ENCODE measurements around the gene BMI1.

- PRO-cap: no peak
These were observed 2.0 kb downstream of the CACNB2 start for GRCh38 chr10:18142200-18142622.

GRCh38 chr10:18176268-18176916 lies 36.2 kb downstream of the CACNB2 start:
- PRO-cap: no peak

DNA sequence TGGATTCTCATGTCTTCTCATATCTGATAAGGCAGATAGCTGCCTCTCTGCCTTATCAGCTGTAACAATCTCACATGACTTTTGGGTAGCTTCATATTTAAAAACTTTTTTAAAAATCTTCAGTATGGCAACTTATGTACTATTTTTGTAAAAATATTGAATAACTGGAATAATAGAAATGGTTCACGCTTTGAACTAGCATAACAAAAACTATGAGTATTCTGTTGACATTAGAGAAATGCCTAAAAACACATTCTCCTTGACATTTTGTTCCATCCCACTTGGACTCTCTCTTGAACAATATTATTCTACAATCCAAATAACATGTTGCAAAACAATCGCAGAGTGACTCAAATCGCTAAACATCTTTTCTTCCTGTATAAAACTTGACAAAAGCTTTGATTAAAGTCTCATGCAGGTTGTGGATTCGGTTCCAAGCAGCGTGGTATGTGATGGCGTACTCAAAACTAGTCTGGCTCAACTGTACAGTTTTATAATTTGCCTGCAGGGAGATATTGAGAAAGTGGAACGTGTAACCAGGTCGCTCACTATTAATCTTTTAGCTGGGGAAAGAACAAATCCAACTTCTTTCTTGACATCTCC lies 99.8 kb downstream of the CACNB2 start:
- PRO-cap: no peak

DNA sequence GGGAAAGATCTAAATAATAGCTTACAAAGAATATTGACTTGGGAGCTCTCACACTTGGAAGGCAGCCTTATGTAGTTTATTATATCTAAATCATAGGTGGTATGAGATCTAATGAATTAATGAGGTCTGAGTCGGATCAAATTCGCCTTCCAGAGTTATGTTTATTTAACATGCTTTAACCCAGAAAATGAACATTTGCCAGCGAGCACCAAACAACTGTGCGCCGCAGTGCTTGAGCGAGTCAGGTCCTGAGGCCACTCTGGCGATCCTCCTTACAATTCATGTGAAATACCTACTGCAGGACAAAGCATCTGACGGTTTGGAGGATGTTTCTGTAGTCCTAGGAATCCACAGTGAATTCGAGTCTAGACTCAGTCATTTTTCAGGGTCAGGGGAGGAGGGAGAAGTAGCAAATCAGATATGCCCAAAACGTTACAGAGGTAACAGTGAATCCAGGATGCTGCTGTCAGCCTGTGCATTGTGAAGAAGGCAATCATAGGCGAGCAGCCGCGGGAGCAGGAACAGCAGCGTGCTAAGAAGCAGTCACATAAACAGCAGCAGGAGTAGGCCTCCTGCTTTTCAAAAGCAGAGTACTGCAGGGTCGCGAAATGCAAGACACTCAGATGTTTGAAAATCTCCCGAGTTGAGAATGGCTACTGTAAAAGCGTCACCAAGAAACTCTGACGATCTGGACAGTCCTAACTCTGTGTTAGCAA lies 120.2 kb downstream of the CACNB2 start:
- PRO-cap: no peak

DNA sequence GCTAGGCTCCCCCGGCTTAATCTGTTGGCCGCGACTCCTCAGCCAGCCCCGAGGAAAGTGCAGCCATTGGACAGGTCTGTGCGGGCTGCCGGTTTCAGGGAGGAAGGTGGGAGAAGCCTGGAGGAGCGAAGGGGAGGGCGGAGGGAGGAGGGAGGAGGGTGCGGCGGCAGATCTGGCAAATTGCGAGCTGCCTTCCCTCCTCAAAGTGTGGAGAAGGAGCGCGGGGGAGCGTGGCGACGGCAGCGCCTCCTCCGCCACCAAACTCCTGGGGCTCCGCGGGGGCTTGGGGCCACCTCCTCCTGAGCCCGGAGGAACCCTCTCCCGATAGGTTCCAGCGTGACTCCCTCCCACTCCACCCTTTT lies 244 bp upstream of the PLXDC2 start:
- PRO-cap: bidirectional peak, plus-strand start at position 203 of the sequence, minus-strand start outside the sequence; bidirectional peak, plus-strand start outside the sequence, minus-strand start at position 264 of the sequence

DNA sequence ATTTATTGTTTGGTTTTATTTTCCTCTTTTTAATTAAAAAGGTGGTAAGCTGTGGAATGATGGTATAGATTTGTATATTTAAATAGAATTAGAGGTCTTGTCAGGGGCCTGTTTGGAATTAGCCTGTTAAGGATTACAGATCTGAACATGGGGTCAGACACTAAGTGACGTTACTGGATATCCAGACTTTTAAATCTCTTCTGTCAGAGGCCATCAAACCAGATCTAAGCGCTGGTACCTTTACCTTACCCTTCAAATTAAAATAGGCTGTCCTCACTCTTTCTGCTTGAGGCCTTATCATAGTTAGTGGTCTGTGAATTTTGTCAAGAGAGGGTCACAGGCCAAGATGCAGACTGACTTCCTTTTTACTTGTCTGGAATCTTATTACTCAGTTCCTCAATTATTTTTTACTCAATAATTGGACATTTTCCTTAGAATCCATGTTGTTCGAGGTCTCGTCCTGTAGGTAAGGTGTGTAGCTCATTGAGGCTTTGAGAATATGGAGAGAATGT lies 8.6 kb downstream of the PLXDC2 start:
- PRO-cap: no peak

- PRO-cap: no peak
These were observed 365.2 kb downstream of the PLXDC2 start for GRCh38 chr10:20181288-20181891.

DNA sequence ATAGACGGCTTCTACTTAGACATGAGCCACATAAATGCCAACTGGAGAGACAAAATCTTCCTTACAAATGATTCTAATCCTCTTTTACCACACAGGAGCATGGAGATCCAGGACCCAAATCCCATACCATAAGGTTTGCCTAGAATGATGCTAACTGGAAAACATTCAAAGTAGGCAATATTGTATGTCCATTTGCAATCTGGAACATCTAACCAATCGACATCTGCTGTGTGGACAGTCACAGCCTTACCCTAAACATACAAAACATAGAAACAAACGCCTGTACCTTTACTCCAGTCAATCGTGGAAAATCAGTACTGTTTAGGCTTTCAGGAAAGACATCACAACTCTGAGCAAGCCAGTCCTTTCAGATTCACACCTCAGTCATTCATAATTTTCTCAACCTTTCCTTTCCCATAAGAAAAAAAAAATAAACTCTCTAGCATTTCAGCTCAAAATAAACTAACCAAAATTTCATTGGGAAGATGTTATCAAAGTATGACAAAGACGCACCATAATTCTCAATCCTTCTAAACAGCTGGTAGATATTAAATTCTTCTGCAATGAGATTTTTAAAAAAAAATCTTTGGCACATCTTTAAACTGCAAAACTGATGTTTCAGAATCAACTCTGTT lies 33.7 kb upstream of the NEBL start:
- PRO-cap: no peak

DNA sequence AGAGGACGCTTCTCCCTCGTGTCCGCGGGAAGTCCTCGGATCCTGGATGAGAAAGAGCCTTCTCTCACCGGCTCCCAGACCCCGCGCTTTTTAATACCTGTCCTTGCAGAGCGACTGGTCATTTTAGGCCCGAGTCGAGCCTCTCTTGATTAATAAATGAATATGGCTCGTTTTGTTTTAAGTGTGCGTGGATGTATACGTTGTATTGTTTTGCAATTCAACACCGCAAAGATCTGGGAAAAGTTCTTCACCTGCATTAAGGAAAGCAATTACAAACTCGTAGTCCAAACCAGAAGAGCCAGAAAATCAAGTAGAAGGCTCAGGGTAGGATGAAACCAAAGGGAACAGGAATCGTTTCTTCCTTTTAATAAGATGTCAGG lies 277.6 kb upstream of the NEBL start:
- PRO-cap: no peak

GRCh38 chr10:21315286-21315911 lies 210.1 kb downstream of the SKIDA1 start:
- PRO-cap: no peak

GRCh38 chr10:21654650-21655263 lies 120.7 kb downstream of the MLLT10 start:
- PRO-cap: no peak

- PRO-cap: no peak
These were observed 222.7 kb downstream of the MLLT10 start for GRCh38 chr10:21756750-21757052.

- PRO-cap: no peak
These were observed 26.7 kb downstream of the DNAJC1 start for GRCh38 chr10:21976626-21977341.

- PRO-cap: bidirectional peak, plus-strand start at chr10:22252420, minus-strand start at chr10:22252353; bidirectional peak, plus-strand start at chr10:22252754, minus-strand start at chr10:22252537
These were observed 34.7 kb upstream of the EBLN1 start for GRCh38 chr10:22252298-22253229.

- PRO-cap: bidirectional peak, plus-strand start at chr10:22321244, minus-strand start at chr10:22320888; bidirectional peak, plus-strand start at chr10:22321364, minus-strand start at chr10:22321322
These were observed at the start of gene BMI1 for GRCh38 chr10:22320750-22321691. BMI1 (plus strand) TSS chr10:22321099.

DNA sequence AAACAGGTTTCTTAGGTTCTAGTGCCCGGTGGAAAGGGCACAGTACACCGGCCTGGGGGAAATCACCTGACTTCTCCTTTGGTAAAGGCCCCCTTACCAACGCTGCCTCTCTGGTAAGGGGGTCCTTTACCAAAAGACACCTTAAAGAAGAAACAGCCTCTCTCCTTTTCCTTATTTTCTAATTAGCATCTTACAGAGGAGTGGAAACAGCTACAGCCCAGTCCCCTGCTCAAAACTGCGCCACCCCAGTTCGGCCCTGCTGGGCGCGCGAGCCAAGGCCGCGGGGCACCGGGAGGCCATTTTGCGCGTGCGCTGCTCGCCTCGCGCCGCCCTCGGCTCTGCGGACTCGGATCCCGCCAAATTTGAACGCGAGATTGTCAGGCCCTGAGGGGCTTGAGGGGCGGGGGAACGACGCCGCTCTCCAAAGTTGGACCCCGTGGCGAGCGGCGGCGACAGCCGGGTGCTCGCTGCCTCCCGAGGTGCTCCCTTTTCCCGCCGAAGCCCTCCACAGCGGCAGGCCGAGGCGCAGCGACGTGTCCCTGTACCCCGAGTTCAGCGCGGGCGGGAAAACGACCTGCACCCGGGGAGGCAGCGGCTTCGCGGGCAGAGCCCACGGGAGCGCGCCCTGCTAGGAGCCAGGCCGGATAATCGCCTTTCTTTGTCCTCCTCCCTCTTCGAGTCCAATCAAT lies 11.0 kb upstream of the SPAG6 start:
- PRO-cap: no peak

DNA sequence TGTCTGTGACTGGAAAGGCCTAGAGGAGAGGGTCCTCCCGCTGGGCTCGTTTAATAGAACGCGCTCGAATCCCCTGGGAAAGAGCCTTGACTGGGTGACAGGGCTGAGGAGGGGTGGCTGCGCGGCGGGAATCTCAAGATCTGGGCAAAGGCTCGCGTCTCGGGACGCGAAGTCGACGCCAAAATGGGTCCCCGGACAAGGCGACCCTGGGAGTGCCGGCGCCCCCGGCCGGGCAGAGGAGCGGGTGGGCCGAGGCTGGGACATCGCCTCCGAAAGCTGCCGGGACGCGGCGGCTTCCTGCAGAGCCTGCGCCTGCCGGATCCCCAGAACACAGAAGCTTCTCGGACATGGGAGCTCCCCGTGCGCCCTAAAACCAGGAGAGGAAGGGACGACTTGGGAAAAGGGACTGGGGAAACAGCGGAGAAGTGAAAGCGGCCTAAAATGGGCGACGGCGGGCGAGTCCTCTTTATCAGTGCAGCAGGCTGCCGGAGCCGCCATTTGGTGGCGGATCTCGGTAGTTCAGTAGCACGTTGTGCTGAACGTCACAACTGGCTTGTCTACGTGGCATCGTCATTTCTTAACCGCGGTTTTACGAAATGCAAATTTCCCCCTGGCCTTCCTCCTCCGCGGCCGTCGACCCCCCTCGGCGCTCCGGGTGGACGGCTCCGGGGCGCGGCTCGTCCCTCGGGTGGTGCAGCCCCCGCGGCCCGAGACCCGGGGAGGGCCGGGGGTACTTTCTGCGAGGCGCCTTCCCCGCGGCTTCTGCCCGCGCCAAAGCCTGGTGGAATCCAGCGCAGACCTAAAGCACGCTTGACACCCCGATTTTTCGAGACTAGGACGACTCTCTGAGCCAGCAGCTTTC lies 10.1 kb upstream of the SPAG6 start:
- PRO-cap: unidirectional peak, plus-strand start at position 235 of the sequence

- PRO-cap: no peak
These were observed 134.1 kb downstream of the SPAG6 start for GRCh38 chr10:22479405-22479831.

DNA sequence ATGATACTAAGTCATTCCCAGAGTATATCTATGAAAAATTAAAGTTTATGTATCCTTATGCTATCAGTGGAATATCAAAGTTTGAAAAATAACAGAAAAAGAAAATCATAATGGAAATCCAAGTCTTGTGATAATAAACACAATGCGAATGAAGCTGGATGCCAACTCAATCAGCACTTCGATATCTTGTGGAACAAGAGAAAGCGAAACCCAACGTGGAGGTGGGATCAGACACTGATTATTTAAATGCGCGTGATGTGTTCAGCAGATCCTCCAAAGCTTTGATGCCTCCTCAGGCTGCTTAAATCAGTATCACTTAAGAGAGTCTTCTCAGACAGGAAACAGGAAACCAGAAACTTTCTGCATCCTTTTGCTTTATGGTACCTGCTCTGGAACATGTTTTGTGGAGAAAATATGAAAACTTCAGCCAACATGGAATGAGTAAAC lies 102.7 kb downstream of the PIP4K2A start:
- PRO-cap: no peak

DNA sequence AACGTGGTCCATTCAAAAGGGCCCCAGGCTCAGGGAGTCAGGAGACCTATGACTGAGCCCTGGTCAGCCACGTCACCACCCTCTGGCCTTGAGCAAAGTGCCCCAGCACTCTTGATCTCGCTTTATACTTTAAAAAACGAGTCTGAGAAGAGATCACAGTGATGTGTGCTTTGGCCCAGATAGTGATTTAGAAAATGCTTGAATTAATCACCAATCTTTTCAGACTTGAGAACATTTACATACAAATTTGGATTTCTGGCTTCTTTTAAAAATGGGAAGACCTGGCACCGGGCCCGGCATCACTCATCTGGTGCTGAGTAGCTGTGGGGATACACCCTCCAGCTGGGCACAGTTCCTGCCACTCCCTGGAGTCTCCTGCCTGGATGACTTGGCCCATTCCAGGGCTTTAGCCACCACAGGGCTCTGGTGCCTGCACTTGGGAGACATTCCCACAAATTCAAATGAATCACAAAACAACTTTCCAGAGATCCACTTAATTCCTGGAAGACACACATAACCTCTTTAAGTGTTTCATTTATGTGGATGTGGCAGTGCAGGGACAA lies 93.9 kb downstream of the PIP4K2A start:
- PRO-cap: no peak